ENCODE measurements around the genes PLK1 and CHP2.

GRCh38 chr16:23134179-23134645 lies 15.0 kb downstream of the USP31 start:
- PRO-cap: no peak

DNA sequence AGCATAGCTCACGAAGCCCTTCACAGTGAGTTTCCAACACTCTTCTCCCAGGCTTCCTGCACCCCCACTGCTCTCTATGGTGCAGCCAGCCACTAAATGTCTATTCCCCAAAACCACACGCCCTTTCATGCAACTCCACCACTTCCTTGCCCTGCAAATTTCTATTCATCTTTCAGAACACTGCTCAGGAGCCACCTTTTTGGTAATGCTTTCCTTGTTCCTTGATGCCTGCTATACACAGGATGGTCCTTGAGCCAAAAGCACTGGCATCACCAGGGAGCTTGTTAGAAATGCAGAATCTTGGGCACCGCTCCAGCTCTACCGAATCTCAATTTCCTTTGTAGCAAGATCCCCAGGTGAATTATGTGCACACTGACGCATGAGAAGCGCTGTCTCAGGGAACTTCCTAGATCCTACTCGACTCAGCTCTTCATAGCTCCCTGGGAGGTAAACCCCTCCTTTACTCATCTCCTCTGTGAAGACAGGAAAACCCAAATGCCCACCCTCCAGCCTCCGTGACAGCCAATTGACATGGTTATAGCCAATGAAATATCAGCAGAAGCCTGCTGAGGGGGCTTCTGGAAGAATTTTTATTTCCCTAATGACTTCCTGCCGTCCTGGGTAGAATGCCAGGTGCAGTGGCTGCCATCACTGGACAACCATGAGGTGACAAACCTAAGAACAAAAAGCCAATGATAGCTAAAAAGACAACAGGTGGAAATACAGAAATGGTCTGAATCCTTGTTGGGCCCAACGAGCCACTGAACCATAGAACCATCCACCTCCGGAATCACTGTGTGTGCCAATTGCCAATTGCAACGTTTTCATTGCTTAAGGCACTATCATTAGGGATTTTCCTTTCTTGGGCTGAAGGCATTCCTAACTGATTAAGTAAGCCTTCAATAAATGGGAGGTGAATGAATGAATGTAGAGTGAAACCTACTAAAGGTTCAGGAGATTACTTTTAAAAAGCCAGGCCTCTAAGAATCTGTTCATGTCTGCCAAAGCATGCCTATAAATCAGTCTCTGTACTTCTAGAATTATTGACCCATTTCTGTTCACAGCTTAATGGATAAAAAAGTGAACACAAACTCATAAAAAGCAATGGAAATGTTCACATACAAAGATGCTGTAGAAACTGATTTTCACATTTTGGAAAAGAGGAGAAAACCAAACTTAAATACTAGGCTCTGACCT lies 3.9 kb downstream of the USP31 start:
- PRO-cap: no peak

DNA sequence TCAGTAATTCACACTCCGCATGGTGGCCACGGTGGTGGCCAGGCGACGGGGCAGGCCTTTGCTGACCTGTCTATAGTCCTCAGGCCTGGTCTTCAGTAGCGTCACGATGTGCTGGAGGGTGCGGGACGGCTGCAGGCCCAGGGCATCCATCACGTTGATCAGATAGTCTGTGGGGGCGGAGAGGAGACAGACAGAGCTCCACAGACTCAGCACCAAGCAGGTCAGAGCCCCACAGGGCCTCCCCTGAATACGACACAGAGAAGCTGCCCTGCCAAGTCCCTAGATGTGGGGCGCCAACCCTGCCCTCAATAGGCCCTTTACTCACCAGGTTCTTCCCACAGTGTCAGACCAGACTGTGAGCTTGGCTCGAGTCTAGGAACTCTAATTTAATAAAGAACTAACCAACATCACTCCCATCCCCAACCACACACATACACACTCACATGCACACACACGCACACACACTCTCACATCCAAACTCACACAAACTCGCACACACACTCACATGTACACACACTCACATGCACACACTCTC lies 64.0 kb downstream of the COG7 start:
- PRO-cap: no peak

DNA sequence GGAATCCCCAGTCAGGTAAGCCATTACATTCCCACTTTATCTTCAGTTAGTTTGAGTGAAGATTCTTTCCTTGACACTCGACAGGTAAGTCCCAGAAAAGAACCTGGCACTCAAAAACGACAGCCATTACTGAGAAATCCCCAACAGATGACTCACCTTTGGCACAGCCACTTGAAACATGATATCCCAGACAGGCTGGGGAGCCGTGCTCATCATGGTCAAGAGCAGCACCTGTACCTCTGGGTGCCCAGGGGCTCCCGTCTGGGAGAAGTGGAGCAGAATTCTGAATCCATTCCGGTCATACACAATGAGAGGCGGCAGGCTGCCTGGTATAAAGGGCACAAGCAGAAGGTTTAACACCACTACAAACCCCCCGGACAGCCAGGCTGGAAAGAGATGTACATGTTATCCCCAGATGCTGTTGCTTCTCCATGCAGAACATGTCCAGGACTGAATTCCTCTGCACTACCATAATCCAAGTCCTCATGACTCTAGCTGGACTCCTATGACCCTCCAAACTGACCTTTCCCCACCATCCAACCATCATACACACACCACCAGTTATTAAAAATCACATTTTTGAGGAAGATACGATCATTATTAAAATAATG lies 17.0 kb upstream of the COG7 start:
- PRO-cap: no peak

DNA sequence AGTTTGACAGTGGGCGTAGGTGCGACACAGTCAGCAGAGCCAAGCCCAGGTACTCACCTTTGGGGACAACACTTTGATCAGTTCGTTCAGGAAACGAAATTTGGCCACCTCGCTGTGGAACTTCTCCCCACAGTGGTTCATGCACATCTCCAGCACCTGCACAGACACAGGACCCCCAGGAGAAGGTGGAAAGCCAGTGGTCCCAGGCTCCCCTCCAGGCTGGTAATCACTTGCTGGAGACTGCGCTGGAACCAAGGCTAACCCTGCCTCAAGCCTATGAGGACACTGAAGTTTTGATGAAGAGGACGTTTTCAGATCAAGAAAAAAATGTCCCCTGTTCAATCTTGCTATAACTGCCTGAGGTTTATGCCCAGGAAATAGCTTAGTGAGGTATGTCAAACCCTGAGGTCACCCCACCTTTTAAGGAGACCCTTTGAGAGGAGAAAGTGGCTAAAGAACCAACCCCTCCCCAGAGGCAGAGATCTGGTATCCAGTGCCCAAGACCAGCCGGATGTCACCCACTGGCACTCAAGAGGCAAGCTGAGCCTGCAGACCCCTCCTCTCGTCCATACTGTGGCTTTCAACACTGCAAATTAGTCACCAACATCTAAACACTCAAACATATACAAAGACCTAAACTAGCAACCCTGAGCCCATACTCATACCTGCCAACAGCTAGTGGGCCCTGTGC lies 16.8 kb downstream of the GGA2 start:
- PRO-cap: no peak

GRCh38 chr16:23505972-23507380 lies 3.8 kb downstream of the GGA2 start:
- PRO-cap: no peak

DNA sequence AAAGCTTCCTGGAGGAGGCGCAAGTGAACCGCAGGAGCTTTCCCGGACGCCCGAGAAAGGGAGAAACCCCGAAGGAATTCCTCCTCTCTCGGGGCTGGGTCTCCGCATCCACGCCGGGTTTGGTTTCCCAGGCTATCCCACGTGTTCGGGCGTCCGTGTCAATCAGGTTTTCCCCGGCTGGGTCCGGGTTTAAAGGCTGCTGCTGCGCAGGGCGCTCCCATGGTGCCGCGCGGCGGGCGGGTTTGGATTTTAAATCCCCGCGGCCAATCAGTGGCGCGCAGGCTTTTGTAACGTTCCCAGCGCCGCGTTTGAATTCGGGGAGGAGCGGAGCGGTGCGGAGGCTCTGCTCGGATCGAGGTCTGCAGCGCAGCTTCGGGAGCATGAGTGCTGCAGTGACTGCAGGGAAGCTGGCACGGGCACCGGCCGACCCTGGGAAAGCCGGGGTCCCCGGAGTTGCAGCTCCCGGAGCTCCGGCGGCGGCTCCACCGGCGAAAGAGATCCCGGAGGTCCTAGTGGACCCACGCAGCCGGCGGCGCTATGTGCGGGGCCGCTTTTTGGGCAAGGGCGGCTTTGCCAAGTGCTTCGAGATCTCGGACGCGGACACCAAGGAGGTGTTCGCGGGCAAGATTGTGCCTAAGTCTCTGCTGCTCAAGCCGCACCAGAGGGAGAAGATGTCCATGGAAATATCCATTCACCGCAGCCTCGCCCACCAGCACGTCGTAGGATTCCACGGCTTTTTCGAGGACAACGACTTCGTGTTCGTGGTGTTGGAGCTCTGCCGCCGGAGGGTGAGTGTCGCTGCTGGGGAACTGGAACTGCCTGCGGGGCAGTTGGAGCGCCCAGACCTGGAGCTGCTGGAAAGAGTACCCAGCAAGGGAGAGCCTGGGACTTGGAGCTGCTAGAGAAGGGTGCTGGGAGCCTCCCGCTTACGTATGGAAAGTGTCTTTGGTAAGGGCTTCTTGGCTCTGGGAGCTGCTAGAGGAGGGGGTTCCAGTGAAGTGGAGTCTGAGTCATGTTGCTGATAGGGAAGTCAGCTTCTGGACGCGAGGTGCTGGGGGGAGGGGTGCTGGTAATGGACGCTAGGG lies at the start of gene PLK1:
PLK1 (plus strand) TSS at position 337 of the 1,085 bp plus-strand sequence.
- PRO-cap: no peak

- PRO-cap: no peak
Observed at GRCh38 chr16:23754462-23755249, at the start of gene CHP2. Gene CHP2, plus strand, starts transcription at chr16:23755026.

DNA sequence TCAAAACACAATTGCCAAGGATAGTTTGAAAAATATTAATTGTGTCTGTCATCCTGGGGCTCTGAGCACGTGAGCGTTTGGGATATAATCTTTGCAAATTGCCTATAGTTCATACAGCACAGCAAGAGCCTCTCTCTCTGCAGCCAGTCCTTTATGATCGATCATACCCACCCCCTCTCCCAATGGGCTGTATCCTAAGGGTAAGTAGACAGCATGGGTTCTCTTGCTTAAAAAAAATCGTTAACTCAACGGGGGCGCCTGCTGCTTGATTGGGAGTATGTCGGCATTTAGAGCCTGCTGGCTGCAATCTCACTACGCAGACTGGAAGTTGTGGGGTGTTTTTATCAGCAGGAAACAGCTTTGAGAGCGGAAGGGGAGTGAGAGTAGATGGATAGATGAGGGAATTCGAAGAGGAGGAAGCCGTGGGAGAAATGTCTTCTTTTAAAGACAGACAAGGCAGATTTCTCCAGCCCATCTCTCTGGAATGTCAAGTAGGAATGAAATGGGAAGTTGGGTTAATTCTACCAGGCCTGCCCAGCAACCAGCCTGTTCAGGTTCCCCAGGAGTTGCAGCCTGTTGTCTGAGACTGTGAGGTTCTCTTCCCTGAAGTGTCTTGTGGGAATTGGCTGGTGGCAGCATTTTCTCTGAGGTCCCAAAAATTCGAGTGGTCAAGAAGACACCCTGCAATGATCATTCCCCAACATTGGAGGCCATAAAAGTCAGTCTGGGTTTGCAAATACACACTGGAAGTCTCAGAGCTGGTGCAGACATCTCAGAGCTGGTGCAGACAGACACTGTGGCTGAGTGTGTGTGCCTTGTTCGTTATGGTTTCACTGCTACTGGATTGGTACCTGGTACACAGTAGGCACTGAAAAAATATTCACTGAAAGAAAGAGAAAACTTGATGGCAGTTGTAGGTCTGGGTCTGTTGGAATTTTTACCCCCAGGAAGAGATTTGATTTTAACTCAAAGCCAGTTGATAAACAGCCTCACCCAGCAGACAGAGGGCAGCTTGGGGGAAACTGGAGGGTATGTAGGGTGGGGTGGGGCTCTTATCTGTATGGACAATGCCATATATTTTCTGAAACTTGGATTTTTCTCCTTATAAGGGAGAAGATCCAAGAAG lies 65.7 kb downstream of the PRKCB start:
- PRO-cap: no peak

DNA sequence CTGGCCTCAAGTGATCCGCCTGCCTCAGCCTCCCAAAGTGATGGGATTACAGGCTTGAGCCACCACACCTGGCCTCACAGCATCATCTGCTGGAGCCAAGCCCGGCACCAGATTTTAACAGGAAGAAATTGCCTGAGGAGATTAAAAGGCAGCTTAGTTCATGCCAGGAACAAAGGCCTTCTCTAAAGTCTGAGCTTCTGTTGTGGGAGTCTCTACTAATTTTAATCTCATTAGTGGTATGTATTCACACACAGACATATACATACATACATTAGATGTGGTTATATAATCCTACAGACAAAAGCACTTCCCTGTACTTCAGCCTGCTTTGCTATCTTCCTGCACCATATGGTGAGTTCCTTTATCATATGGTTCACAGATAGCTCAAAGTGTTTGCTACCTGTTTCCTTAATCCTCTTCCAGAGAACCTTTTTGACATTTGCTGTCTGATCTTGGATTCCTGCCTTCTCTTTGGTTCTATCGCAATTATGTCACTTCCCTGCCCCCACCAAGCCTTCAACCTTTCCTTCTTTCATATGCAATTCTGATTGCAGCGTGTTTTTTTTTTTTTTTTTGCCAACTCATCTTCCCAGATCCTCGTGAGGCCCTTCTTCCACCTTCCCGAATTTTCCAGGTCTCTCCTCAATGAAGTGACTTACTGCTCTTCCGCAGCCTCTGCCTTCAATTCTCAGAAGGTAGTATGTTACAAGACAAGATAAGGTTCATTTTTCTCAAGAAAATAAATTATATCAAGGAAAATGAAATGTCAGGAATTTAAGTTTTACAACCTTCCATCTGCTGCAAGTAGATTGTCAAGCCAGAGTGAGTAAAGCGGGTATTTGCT lies 120.4 kb upstream of the CACNG3 start:
- PRO-cap: no peak

DNA sequence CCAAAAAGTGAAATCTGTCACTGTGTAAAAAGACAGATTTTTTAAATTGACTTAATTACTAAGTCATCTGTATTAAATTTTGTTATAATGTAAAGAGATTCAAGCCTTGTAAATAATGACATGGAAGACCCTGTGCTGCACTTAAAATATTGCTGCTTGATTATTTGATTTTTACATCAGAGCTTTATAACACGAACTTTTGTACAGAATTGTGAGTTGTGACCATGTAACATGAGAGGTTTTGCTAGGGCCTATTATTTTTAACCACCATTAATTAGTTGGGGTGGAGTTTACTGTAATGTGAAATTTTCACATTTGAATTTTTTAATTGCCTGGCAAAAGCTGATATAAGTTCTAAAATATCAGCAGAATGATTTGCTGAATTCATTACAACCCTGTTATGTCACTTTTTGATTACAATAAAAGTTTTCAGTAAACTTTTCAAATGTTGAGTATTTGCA lies 33.1 kb downstream of the RBBP6 start:
- PRO-cap: no peak

DNA sequence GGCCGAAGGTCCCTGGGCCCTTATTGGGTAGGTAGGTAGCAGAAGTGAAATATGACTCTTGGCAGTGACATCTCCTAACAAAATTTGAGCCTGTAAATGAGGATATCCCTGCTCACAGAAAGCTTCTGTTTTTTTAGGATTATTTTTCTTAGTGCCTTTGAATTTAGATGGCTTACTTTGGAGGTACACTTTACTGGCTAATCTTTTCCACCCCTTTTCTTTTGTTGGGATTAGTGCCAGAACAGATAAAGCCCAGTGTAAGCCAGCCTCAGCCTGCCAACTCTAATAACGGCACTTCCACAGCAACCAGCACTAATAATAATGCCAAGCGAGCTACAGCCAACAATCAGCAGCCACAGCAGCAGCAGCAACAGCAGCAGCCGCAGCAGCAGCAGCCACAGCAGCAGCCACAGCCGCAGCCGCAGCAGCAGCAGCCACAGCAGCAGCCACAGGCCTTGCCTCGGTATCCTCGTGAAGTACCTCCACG lies 47.3 kb downstream of the TNRC6A start:
- PRO-cap: no peak

DNA sequence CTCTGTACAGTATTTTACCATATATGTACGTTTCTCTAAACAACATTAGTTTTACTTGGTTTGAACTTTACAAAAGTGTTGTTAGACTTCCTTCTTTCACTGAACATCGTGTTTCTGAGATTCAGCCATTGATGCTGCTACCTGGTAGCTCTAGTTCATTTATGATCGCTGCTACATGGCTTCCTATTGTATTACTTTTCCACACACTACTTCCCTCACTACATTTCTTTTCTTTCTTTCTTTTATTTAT lies 896 bp upstream of the LCMT1 start:
- PRO-cap: no peak

- PRO-cap: no peak
Observed at GRCh38 chr16:26032641-26033136, 340.9 kb downstream of the HS3ST4 start.

DNA sequence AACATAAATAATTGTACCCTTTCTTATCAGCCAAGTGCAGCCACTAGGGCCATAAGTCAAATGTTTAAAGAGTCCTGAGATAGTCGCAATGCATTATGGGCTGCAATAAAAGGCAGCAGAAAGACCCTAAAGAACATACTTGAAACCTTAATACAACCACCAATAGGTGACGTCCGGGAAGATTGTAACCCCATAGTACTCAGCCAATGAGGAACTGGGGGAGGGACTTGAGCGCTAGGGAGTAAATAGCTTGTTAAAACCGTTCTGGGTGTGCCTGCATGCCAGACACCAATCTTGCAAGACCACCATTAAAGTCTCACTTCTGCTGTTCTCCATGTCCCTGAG lies 40.6 kb downstream of the C16orf82 start:
- PRO-cap: no peak

DNA sequence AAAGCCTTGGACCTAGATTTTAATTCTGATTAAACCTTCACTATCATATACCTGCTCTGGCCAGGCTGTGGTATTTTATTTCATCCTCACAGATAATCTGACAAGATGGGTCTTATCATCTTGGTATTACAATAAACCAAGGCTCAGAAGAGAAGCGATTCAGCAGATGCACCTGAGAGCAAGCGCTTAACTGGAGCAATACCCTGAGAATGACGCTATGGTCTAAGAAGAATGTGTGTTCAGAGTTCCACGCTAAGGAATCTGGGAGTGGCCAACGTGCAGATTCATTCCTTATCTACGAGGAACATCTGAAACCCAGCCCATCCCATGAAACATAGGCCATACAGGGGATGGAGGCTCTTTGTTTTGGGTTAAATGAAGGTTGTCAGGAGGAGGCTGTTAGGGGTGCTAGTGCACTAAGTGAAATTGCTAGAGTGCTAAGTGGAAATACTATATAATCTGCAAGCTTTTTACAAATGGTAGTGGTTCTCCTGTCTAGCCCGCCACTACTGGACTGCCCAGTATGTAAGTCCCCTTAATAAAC lies 28.5 kb upstream of the KDM8 start:
- PRO-cap: no peak

- PRO-cap: no peak
Observed at GRCh38 chr16:27208639-27209227, 5.4 kb downstream of the KDM8 start.

DNA sequence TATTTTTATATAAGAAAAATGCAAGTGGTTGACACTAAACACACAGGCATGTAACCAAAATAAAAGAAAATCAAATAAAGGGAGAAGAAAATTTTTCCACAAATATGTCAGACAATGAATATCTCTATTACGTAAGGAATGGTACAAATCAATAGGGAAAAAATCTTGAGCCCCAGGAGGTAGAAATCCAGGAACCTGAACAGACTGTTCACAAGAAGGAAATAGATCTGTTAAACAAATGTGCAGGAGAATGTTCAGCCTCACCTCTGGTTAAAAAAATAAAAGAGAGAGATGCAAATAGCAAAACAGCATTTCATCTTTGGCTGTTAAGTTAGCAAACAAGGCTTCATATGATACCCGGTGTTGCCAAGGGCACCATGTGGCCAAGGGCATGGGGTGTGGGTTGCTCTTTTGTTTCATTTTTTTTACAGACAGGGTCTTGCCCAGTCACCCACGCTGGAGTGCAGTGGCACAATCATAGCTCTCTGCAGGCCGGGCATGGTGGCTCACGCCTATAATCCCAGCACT lies 8.7 kb downstream of the KDM8 start:
- PRO-cap: no peak

DNA sequence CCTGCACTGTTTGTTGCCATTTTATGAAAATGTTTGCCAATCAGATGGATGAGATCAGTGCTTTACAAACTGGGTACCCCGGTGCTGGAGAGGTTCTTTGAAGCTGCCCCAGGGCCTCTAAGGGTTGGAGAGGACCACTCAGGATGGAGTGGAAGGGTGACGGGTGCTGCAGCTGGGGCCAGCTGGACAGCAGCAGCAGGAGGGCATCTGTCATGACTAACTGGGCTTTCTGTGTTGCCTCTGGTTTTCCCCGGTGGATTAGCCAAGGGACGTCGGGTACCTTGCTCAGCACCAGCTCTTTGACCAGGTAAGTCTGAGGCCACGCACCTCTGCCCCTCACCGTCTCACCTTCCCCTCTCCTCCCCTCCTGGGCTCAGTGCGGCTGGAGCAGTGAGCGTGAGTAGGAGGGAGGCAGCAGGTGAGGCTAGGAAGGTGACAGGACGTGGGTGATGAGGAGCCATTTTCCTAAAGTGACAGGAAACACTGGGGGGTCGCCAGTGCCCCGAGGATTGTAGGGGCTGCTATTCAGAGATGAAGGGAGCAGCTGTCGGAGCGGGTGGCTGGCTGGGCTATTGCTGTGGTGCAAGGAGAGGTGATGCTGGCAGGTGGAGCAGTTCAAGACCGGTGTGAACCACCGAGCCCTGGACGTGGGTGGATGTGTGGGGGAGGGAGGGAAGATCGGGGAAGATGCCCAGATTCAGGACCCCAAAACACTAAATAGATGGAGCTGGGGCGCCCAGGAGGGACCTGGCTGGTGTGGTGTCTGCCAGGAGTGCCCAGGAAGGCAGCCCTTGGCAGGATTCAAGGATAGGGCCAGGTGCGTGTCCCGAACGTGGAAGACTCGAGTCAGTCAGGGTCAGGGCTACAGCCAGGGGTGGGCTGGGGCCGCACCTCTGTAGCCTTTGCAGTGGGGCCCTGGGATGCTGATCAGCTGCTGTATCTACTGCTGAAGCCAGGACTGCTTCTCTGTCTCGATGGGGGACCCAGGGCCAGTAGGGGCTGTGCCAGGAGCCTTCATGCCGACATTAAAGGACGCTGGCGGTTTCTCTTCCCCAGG lies 12.7 kb downstream of the KDM8 start:
- PRO-cap: no peak

DNA sequence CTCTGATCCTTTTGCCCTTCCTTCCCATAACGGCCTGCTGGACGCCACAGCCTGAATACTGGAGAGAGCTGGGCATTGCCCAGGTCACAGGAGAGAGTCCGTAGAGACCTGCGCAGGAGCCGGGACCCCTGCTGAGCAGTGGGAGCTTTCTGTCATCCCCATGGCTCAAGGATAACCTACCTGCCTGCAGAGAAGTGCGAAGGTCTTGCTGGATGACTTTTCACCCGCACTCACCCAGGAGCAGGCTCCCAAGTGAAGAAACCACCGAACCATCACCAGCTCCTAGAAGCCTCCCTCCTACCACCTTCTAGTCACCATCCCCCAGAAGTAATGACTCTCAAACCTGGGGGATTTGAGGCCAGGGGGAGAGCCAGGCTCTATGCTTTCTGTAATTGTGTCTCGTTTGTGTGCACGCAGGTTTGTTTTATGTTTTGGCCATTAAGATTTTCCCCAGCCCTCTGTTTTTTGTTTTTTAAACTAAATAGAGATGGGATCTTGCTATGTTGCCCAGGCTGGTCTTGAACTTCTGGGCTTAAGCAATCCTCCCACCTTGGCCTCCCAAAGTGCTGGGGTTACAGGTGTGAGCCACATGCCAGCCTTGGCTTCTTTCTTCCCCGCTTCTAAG lies 18.1 kb downstream of the KDM8 start:
- PRO-cap: no peak